ENCODE data around the gene EDNRA.

- CAGE, long polyA plus RNA = no peak
- RRBS = 2% methylated on average over 29 of the region's 97 CpGs
These were observed 1.2 kb downstream of the ZNF827 start for GRCh38 chr4:145937100-145938086.

DNA sequence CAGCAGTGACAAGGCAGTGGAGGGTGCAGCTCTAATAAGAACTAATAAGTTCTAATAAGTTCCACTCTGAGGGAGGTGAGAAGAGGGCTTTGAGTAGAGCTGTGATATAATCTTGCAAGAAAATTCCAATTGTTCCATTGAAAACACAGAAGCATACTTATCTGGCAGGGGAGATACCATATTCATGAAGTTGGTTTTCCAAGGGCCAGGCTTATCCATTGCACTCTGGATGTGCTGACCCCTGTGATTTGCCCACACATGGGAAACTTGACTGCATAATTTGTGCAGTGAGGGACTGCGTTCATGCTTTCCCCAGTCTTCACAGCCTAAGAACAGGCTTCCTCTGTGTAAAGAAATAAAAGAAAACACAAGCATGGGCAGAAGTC lies 58.1 kb upstream of the SLC10A7 start:
- CAGE, long polyA plus RNA = no peak
- RRBS = no CpG with 5 or more reads among the region's 1 CpG

GRCh38 chr4:147361614-147362130 lies 119.2 kb upstream of the EDNRA start:
- CAGE, long polyA plus RNA = no peak
- RRBS = no CpG with 5 or more reads among the region's 2 CpGs

DNA sequence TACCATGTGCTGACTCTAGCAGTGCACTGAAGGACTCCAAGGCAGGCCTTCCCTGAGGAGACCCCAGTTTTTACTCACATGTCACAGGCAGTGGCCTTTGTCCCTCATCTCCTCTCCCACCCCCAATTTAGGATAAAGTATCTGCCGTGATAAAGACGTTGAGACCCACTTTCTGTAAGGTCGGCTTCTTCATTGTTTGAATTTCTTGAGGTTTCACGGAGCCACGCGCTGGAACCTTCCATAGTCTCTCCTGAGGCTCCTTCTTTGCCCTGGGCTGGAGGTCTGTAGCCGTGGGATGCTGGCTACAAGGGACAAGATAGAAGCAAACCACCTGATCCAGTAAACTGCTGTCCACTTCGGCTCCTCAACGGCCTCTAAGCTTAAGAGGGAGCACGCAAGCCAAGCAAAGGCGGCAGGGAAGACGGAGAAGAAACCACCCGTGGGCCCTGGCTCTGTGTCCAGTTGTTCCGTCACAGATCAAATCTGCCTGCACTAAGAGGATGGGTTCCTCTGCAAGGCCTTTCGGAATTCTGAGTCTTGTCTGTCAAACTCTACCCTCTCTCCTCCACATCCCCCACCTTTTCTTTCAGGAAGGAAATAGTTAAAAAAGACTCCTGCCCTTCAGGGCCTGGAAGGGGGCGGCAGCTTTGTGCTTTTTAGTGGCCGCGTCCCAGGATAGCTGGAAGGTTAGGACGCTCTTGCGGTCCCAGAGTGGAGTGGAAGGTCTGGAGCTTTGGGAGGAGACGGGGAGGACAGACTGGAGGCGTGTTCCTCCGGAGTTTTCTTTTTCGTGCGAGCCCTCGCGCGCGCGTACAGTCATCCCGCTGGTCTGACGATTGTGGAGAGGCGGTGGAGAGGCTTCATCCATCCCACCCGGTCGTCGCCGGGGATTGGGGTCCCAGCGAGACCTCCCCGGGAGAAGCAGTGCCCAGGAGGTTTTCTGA lies at the start of gene EDNRA:
EDNRA (plus strand) TSS at position 815 of the 944 bp plus-strand sequence.
- CAGE, long polyA plus RNA = no peak
- RRBS = 4% methylated on average over 9 of the region's 39 CpGs

GRCh38 chr4:147748001-147748529 lies 16.2 kb downstream of the ARHGAP10 start:
- CAGE, long polyA plus RNA = no peak
- RRBS = no CpG with 5 or more reads among the region's 4 CpGs

DNA sequence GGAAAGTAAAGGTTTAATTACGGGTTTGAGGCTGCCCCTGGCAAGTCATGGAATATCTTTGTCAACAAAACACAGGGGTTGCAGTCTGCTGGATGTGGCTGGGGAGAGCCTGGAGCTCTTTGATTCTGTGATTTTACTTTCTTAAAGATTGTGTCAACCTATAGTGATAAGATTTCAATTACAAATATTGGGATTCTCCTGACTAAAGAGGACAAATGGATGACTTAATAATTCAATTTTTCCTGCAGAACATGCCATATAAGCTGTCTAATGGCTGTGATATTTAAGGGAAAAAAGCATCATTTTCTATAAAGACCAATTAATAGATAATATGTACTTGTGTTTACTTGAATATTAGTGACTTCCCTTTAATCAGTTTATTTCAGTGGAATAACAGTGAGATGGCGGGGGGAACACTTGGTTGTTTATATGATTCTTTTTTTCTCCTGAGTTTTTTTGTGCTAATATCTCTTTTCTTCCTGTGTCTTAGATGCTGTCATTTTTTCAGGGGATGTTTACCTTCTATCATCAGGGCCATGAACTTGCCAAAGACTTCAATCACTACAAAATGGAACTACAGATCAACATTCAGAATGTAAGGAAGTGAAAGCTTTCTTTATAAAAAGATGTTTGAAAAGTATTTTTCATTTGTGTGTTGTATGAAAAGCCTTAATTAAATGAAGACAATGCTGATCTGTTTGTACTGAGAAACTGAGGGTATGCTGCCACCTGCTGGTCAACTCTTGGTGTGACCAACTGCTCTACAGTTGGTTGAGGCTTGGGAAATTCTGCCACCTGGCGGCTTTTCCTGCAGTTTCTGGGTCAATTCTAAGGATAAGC lies 134.6 kb downstream of the ARHGAP10 start:
- CAGE, long polyA plus RNA = no peak
- RRBS = no CpG with 5 or more reads among the region's 3 CpGs

- CAGE, long polyA plus RNA = no peak
- RRBS = no CpG with 5 or more reads among the region's 5 CpGs
These were observed 19.1 kb downstream of the NR3C2 start for GRCh38 chr4:148422910-148423796.

GRCh38 chr4:148431287-148432085 lies 10.7 kb downstream of the NR3C2 start:
- CAGE, long polyA plus RNA = no peak
- RRBS = no CpG with 5 or more reads among the region's 5 CpGs

DNA sequence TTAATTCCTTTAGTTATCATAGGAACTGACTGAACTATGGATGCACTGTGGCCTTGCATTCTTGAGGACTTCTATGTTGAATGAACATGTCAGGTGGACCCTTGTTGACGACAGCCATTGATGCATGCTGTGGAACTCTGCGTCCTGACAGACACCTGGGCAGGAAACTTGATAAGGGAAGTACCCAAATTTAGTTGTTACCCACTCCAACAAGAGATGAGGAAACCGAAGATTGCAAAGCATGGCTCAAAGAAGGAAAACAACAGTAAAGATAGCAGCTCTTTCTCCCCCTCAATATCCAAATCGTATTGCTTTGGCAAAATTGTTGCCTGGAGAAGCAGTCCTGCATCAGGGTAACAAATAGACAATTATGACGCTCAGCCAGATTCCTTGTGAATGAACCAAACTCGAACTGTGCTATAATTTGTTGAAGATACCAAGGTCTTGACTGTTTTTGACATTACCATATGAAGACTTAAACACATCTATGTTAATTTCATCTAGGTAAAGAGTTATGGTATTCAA lies 540.1 kb upstream of the NR3C2 start:
- CAGE, long polyA plus RNA = no peak
- RRBS = no CpG with 5 or more reads among the region's 6 CpGs

GRCh38 chr4:150039619-150040233 lies 38.5 kb upstream of the DCLK2 start:
- CAGE, long polyA plus RNA = no peak
- RRBS = no CpG with 5 or more reads among the region's 2 CpGs

- CAGE, long polyA plus RNA = no peak
- RRBS = no CpG with 5 or more reads among the region's 3 CpGs
These were observed 243.9 kb upstream of the MAB21L2 start for GRCh38 chr4:150337847-150338700.

GRCh38 chr4:150561988-150562471 lies 19.9 kb upstream of the MAB21L2 start:
- CAGE, long polyA plus RNA = no peak
- RRBS = no CpG with 5 or more reads among the region's 2 CpGs

DNA sequence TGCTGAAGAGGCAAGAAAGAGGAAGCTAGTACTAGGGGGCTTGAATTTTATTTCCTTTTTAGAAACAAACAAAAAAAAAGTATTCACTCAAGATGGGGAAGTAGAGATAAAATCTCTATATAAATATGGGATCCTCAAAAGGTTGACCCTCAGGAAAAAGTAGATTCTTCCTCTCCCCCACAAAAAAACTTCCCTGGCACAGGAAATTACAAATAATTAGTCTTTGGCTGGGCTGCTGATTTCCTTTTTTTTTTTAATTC lies 16.0 kb downstream of the LRBA start:
- CAGE, long polyA plus RNA = no peak

GRCh38 chr4:151104619-151105118 lies 5.2 kb downstream of the RPS3A start:
- CAGE, long polyA plus RNA = no peak
- RRBS = no CpG with 5 or more reads among the region's 2 CpGs

DNA sequence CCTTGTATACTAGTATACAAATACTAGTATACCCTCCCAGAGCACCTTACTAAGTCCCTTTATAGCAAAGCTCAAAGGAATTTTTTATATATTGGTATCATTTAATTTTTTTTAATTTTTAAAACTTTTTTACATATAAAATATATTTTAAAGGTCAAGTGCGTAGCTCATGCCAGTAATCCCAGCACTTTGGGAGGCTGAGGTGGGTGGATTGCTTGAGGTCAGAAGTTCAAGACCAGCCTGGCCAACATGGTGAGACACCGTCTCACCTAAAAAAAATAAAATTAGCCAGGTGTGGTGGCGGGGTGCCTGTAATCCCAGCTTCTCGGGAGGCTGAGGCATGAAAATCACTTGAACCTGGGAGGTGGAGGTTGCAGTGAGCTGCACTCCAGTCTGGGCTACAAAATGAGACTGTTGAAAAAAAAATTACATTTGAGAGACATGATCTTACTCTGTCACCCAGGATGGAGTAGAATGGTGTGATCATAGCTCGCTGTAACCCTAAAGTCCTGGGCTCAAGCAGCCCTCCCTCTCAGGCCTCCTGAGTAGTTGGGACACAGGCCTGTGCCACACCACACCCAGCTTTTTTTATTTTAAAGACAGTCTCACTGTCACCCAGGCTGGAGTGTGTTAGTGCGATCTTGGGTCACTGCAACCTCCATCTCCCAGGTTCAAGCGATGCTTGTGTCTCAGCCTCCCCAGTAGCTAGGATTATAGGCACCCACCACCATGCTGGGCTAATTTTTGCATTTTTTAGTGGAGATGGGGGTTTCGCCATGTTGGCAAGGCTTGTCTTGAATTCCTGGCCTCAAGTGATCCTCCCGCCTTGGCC lies 5.9 kb downstream of the RPS3A start:
- CAGE, long polyA plus RNA = no peak
- RRBS = no CpG with 5 or more reads among the region's 9 CpGs

GRCh38 chr4:151204797-151205853 lies 71.8 kb upstream of the PRSS48 start:
- CAGE, long polyA plus RNA = no peak
- RRBS = no CpG with 5 or more reads among the region's 12 CpGs

- CAGE, long polyA plus RNA = no peak
- RRBS = no CpG with 5 or more reads among the region's 4 CpGs
These were observed 70.3 kb upstream of the PRSS48 start for GRCh38 chr4:151206560-151207154.

DNA sequence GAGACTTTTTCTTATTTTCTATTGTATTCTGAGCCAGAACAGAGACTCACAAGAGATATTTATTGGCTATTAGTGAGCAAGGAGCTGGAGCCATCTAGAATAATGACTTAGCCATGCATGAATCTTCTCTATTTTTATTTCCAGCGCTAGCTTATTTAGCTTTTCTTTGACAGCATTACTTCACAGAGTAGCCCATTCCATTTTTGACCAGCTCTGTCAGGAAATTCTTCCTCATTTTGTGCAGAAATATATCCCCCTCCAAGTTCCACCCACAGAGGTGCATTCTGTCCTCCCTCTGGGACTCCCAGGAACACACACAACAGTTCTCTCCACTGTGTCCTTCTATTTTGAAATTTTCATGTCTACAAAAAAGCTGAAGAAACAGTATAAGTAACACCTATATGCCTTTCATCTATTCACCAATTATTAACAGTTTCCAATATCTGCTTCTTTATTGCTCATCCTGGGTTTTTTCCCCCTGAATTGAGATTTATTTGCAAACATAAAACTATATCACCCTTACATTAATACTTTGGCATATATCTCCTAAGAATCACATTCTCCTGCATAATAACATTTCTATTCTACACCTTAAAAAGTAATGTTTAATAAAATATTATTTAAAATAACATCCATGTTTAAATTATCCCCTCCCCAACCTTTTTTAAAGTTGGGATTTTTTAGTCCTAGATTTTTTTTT lies 54.9 kb upstream of the PRSS48 start:
- CAGE, long polyA plus RNA = no peak
- RRBS = no CpG with 5 or more reads among the region's 1 CpG

DNA sequence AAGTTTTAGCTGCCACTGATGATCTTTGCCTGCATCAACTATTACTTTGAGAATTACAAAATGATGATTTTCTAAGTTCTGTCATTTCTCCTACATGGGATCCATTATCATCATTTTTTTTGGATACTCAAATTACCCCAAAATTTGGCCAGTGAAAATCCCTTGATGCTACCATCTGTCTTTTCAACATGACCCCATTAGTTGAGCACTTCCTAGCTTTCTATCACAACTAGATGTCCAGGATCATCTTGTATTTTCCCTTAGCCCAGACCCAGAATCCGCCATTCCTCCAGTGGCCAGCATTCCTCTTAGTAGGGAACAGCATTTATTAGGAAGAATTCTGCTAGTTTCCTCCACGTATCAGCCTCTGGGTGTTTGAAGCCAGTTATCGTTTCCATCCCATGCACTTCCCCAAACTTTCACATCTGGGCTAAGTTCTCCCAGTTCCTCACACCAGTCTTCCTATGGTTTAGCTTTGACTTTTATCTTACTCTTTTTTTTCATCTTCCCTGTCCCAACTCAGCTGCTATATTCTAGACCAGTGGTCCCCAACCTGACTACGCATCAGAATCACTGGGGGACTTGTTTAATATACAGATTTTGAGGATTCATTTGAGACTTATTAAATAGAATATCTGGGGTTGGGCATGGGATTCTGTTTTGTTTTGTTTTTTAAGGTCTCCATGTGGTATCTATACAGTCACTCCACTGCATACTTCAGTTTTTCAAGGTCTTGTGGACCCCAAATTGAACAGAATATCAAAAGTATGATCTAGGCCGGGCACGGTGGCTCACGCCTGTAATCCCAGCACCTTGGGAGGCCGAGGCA lies 53.5 kb upstream of the PRSS48 start:
- CAGE, long polyA plus RNA = no peak
- RRBS = no CpG with 5 or more reads among the region's 8 CpGs

- CAGE, long polyA plus RNA = no peak
- RRBS = no CpG with 5 or more reads among the region's 4 CpGs
These were observed 17.9 kb downstream of the PRSS48 start for GRCh38 chr4:151294914-151295200.